ENCODE measurements around a stretch of chr14.

DNA sequence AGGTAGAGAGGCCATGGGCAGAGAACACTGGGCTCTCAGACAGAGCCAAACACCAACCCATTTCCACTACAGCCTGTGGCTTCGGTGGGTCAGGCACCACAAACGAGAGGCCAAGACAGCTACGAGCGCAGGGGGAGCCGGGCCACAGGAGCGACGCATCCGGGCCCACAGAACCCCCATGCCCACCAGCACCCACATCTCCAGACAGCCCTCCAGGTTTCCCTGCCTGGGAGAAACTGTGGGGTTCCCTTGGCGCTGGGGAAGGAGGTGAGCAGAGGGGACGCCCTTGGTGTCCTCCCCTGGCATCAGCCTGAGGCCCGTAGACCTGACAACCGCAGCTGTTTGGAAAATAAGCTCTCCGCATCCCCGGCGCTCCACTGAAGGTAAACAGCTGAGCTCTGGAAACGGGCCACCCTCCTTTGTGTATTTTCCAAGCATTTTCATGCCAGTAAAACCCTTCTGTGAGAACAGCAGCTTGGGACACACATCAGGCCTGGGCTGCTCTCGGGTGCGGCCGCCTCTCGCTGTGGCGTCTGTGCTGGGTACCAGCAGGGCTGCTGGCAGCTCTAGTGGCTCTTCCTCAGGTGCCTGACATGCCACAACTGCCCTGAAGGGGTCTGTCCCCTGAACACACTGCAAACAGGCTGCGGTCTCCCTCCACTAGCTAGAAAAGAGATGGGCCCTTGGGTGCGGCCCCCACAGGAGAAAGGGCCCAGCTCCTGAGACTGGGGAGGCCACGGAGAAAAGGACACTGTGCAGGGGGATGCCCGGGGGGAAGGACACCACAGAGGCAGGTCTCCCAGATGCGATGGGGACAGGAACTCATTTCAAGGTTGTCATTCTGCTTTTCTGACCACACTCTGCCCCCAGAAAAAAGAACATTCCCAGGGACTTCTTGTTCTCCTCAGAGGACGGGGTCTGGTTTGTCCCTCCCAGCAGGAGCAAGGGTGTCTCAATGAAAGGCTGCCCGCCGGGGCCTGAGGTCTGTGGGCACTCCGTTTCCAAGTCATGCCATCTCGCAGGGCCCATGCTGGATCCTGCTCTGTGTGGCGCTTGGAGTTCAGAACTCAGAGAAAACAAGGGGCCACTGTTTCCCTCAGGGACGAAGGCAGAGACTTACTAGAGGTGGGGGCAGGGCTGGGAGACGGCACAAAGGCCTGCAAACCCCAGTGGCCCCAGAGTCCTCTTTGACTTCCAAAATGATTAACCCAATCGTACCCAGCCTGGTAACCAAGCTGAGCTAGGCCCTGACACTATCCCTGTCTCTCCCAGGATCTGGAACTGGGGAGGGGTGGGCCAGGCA is 96.2 kb downstream of the ITPK1 start:
- PRO-cap = no peak

DNA sequence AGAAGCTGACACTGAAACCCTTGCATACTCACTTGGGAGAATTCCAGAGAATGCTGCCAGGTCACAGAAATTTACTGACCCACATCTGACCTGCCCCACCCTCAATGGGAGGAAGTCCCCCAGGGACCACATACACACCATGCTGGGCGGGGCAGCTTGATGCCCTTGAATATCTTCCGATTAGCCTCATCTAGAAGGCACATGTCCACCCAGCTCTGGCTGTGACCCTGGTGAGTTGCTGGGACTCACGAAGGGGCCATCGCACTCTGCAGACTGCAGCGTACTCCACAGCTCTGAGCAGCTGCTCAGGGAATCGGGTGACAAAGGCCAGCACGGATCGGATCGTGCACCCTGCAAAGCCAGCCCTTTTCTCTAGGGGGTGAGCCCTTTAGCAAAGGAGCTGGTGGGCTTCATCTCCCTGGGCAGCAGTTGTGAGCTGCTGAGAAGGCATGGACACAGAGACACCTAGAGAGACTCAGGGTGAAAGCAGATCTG is 83.1 kb downstream of the ITPK1 start:
- PRO-cap = no peak

- PRO-cap = no peak
Measured at GRCh38 chr14:93039417-93040125, 76.2 kb downstream of the ITPK1 start.

DNA sequence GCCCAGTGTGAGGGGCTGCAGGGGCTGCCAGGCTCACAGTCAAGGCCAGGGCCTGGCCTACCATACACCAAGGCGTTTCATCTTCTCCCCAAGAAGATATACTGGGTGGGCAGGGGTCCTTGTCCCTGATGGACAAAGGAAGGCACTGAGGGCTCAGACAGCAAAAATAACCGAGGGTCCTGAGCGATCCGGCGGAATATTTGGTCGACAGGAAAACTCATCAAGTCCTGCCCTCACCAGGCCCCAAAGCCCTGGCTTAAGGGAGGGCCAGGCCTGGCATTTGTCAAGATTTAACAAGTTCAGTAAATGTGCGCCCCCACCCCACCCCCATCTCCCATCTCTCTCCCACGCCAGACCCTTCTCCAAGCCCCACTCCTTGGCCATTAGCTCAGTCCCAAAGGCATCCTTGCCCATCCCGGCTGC is 53.0 kb downstream of the ITPK1 start:
- PRO-cap = no peak

DNA sequence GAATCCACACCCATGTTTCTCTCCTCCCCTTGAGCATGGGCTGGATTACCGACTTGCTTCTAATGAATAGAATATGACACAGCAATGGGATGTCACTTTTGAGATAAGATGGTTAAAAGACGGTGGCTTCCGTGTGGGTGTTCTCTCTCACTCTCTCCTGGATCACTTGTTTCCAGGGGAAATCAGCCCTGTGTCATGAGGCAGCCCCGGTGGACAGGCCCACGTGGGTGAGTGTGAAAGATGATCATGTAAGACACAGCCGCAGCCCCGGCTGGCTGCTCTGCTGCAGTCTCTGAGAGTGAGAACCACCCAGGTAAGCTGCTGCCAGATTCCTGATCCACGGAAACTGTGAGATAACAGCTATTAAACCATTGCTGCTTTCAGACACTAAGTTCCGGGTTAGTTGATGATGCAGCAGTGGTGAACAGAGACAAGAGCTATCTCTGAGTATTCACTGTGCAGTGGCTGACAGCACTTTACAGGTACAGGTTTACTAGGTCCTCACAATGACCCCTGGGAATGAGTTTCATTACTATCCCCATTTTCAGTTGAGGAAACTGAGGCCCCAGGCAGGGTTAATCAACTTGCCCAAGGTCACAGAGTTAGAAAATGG is 10.6 kb downstream of the MOAP1 start:
- PRO-cap = no peak

- PRO-cap = no peak
Measured at GRCh38 chr14:93207885-93208498, 936 bp downstream of the UBR7 start.

DNA sequence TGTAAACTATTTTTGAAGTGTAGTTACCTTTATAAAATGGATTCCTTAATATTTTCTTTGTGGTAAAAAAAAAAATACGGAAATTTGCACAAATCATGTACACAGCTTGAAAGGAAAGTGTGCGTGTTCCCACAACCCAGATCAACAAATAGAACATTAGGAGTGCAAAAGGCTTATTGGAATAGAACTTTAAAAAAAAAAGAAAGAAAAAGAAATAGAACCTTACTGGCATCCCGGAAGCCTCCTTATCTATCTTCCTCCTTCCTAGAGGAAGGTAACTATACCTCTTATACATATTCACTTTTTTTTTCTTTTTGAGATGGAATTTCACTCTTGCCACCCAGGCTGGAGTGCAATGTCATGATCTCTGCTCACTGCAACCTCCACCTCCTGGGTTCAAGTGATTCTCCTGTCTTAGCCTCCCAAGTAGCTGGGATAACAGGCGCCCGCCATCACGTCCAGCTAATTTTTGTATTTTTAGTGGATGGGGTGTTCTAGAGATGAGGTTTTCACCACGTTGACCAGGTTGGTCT is 1.5 kb downstream of the UBR7 start:
- PRO-cap = no peak

DNA sequence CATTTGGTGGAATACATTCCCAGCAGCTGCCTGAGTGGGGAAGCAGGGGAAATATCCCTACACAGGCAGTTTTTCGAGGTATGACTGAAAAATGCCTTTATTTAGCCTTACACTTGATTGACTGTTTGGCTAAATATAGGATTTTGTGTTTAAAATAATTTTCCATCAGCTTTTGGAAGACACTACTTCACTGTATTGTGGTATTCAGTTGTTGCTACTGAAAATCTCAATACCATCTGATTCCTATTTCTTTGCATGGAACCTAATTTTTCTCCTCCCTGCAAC is 45.0 kb downstream of the BTBD7 start:
- PRO-cap = no peak

- PRO-cap = no peak
Measured at GRCh38 chr14:93702643-93703044, 85.6 kb downstream of the PRIMA1 start.

DNA sequence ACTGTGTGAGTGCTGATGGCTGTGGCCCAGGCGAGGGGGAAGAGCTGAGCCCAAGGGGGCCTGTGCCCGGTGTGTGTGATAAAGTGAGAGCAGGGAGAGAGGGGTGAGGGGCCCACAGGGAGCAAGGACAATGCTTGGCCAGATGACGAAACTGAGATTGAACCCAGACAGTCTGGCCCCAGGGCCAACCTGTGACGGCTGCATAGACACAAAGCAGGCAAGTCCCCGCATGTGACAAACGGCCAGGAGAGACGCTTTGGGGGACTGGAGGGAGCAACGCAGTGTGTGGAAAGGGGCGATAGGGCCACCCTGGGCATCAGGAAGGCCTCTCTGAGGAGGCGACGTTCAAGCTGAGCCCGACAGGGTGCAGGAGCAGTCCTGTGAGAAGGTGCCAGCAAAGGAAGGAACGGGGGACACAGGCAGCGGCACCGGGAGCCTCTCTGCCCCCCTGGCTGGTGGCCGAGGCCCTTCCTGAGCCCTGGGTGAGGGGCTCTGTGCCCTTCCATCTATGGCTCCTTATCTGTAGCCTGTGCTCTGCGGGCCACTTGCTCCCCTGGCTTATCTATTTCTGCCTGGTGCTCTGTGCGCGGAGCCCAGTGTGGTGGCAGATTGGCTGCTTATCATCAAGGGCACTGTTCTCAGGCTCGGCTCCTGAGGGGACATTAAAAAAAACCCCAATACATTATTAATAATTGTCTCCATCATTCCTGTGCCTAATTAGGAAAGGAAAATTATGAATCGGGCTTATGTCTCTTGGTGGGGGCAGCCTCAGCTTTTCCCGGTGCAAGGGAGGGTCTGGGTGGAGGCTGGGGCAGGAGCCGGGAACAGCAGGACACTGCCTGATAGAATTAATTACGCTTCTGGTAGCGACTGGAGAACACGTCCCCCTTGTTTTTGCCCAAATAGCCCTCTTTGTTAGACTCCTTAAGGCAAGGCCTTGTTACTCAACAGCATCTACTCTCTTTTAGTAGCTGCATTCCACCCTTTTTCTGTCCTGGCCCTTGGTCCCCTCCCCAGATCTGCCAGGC is 39.8 kb downstream of the PRIMA1 start:
- PRO-cap = no peak

DNA sequence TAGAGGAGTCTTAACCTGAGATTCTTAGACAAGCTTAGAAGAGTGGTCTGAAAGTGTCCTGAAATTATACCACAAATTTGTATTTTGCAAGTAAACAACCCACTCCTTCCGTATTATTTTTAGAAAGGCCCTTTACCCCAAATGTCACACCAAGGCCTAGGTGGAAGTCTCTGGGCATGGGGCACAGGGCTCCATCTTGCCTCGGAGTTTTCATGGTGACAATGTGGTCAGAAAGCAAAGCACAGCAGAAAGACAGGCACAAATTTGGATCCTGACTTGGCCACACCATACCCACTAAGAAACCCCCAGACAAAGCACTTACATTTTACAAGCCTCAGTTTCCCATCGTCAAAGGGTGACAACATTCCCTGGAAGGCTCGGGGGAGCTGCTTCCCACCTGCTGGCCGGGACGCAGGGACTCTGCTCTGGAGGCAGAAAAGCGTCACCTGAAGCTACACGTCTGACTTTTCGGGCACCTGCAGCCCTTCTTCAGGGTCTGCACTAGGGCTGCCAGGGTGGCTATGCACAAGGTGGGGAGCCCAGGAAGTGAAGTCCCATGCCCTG is 37.5 kb downstream of the PRIMA1 start:
- PRO-cap = no peak

DNA sequence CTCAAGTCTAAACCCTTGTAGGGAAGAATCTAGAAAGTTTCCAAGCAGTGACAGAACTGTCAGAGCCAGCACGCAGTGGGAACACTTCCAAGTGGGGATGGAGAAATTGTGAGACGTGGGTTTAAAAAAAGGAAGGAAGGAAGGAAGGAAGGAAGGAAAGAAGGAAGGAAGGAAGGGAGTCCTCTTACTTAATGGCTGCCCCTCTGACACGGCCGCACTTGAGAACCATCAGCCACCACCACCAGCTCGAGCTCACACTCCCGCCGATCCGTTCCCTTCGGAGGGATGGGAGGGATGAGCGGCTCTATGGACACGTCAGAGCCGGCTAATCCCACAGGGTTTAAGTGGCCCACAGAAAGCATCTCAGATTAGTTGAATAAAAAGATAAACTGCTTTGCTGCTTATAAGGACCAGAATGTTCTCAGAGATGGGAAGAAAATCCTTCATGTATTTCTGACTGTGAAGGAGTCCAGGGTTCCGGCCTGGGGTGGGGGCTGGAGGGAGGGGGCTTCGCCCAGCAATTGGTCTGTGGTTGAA is 31.1 kb downstream of the PRIMA1 start:
- PRO-cap = no peak

DNA sequence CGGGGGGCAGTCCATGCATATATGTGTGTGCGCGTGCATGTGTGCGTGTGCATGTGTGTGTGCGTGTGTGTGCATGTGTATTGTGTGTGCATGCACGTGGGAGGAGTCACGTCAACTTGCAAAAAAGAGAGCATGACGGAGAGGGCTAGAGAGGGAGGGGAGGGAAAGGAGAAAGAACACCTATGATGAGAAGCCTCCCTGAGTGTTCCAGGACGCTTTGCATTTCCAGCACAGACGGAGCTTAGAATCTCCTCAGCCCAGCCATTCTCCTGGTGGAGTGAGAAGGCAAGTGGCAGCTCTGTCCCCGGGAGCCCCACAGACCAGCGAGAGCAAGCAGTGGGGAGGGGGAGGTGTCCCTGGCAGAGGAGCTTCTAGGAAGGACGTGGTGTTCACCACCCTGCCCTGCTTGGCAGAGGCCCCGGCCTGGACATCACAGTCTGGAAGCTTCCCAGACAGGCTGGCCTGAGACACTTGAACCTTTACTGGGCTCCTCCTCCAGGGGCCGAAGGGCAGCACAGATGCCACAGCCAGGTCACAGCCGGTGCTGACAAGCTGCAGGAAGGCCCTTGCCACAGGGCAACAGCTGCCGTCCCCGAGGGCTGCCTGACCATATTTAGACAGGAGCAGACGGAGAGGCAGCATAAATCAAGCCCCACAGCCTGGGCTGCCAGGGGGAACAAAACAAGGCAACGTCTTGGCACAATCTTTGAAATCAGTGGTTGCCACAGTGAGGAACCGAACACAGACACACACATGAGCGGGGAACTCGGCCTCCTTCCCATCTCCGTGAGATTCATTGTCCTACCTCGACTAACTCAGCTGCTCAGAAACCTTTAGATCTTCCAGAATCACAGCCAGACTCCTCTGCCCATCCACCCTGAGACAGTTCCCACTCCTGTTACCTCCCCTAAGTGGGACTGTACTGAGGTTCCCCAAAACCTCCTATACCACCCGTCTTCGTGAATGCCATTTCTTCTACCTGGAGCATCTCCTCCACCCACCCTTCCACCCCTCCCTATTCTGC is 28.5 kb downstream of the PRIMA1 start:
- PRO-cap = no peak

- PRO-cap = no peak
Measured at GRCh38 chr14:93824533-93824777, 36.2 kb upstream of the PRIMA1 start.

DNA sequence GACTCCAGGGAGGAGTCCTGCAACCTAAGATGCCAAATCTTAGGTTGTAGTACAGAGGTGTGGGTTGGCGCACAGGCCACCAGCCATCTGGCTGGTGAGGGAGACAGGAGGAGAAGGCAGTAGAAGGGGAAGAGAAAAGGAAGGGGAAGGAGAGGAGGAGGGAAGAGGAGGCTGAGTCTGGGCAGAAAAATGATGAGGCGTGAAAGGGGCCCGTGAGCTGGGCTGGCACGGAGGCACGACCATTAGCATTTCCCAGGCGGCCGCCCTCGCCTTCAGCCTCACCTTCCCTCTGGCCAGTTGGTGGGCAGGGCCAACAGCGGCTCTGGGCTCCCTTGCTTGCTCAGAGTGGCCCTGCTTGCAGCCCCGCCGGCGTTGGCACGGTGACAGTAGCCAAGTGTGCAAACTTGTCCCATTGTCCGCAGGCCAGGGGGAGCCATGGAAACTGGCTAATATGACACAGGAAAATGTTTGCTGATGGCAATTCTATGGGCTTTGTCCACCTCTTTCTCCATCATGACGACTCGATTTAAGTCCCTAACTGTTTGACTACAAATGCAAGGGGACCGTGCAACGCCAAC is 1.1 kb upstream of the FAM181A start:
- PRO-cap = no peak

GRCh38 chr14:93957744-93958896 is 18.2 kb downstream of the ASB2 start:
- PRO-cap = no peak

- PRO-cap = no peak
Measured at GRCh38 chr14:93970852-93971517, 5.4 kb downstream of the ASB2 start.

GRCh38 chr14:94029304-94029746 is 3.2 kb downstream of the OTUB2 start:
- PRO-cap = no peak

GRCh38 chr14:94045230-94045454 is 19.0 kb downstream of the OTUB2 start:
- PRO-cap = no peak

GRCh38 chr14:94058470-94058865 is 22.5 kb downstream of the DDX24 start:
- PRO-cap = no peak

All from sternocleidomastoid (tissue), 1 donor.